Neural crest cell (in vitro differentiated cells): ENCODE measurements around a stretch of chr2.

GRCh38 chr2:27665004-27665391 lies 1.3 kb downstream of the SLC4A1AP start:
- PRO-cap, result no peak

DNA sequence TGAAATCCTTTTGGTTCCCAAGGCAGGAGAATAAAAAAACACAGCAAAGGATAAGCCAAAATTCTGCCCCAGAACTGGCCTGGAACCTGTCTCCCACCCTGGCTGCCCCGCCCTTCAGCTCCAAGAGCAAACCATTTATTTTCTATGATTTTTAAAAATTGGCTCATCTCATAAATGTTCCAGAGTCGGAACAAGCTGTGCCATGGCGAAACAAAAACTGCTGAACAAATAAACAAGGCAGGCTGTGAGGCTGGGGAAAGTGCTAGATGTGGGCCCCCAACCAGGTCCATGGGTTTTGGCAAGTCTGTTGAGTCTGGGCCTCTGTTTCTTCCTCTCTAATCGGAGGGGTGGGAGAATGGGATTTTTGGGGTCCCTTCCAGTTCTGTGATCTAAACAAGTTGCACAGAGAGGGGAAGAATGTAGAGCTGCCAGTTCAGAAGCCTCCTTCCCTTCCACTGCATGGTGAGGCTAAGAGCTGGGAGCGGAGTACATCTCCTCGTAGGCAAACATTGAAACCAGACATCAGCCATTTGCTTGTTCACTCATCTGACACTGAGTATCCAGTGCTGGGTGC lies 44.3 kb downstream of the SLC4A1AP start:
- PRO-cap, result no peak

DNA sequence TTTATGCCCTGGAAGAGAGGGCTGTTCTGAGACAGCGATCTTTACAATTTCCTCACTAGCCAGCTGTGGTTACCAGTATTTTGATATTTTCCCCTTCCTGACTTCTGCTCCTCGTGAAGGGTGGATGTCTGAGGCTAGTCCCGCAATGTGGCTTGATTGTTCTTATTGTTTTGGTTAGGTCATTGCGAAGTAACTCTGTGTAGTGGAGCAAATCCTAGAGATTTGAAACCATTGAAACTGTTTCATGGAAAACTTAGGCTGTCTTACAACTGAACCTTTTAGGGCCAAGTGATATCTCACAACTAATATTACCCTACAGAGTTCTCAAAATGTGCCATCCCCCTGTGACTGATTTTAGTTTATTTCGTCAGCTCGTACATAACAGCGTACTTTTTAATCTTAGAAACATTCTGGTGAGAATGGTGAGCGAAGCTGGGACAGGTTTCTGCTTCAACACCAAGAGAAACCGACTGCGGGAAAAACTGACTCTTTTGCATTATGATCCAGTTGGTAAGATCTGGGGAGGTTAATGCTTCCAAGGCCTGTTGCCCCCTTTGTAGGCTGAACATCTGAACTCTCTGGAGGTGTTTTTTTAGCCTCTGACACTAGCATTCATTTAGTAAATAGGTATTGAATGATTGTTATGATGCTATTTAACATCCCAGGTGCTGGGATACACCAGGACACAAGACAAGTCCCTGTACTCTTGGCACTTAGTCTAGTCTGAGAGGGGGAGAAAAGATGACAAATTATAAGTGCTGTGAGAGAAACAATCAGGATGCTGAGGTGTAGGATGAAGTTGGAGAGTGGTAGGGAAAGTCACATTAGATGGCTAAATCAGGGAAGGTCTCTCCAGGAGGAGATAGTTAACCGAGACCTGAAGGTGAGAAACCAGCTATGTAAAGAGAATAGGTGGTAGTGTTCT lies 2.8 kb downstream of the MRPL33 start:
- PRO-cap, result no peak

DNA sequence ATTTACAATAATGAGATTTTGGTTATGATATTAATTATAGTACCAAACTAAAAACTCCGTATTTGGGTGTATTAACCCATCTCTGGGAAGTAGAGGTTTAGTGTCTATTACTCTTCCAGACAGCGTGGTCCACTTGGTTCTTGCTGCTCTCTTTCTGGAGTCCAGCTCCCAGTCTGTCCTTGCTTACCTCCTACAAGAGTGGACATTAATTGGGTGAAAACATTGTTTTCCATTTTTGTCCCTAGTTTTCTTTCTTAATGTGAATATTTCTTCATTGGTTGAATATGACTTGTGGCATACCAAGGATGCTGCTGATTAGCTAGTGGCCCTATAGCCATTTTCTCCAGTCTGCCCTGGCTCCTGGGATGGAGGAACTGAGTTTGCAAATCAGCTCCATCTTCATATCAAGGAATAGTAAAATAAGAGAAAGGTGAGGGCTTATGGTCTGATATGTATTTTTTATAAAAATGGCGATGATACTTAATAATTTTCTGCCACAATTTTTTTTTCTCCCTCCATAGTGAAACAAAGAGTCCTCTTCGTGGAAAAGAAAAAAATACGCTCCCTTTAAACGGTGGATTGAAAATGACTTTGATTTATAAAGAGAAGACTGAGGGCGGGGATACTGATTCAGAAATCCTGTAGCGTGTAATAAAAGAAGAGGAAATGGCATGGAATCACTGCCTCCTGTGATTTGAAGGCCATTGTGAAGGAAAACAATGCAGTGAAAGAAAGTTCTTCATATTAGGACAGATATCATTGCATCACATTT lies 7.6 kb downstream of the MRPL33 start:
- PRO-cap, result no peak

- PRO-cap, result no peak
Observed at GRCh38 chr2:27802356-27802986, 31.0 kb downstream of the MRPL33 start.

- PRO-cap, result no peak
Observed at GRCh38 chr2:27946199-27946871, 55.8 kb downstream of the BABAM2 start.

DNA sequence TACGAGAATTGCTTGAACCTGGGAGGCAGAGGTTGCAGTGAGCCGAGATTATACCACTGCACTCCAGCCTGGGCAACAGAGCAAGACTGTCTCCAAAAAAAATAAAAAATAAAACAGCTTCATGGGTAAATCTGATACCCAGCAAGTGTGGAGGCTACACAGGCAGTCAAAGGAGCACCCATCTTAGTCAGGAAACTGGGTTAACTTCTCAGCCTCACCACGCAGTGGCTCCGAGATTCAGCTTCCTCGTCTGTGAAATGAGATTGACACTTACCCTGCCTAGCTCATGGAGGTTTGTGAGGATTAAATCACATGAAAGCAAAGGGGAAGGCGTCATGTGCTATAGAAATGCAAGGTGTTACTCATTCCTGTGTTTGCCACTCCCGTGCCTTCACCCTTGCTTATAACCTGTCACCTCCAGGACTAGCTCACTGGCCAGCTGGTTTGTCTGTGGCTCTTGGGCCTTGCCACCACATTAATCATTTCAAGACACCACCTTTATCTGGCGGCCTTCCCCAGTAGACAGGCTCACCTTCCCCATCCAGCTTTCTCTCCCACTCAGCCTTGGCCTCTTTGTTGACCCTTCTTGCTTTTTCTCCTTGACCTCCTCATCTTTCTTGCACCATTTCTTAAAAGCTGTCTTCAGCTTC lies 118.9 kb upstream of the FOSL2 start:
- PRO-cap, result no peak

DNA sequence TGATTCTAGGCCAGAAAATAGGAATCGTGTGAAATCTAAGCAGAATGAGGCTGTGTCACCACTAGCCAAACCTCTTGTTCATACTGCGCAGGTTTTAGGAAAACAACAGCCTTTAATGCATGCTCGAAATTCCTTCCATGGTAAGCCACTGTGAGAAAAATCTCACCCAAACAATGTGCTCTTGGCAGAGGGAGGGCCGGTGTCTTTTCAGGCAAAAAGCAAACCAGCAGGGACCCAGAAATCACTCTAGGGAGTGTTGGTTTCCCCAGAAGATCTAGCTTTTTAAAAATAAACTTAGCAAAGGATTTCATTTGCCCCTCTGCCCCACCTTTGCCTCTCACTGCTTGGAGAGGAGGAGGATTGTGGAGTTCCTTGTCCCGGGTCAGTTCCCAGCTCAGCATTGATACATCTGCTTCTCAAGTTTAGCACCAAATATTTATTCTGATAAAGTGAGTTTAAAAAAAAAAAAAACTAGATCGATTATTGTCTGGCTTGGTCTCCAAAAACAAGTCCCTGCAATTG lies 71.1 kb upstream of the FOSL2 start:
- PRO-cap, result no peak

GRCh38 chr2:28338137-28338697 lies 54.4 kb upstream of the FOSL2 start:
- PRO-cap, result no peak

DNA sequence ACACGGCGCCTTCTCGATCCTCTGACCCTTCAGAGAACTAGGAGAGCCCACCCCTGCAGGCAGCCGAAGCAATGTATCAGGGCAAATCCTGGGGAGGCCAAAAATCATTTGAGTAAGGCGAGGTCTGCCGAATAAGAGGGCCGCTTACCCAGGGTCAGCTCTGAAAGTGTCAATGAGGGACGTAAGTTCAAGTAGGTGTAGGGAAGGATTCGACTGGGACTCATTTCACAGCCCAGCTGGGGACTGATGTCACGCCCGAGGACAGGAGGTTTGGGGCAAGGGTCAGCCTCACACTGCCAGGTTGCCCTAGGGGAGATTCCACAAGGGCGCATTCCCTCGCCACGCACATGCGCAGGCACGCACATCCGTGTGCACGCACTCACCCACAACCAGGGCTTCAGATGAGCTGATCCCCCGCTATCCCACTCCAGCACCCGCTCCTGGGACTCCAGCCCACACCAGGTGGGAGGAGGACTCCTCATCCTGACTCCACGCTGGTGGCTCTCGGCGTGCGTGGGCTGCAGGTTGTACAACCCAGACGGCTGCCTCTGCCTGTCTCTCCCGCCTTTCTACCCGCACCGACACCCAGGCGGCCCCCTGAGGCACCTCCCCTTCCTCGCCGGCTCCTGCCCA lies 48.0 kb upstream of the FOSL2 start:
- PRO-cap, result no peak

DNA sequence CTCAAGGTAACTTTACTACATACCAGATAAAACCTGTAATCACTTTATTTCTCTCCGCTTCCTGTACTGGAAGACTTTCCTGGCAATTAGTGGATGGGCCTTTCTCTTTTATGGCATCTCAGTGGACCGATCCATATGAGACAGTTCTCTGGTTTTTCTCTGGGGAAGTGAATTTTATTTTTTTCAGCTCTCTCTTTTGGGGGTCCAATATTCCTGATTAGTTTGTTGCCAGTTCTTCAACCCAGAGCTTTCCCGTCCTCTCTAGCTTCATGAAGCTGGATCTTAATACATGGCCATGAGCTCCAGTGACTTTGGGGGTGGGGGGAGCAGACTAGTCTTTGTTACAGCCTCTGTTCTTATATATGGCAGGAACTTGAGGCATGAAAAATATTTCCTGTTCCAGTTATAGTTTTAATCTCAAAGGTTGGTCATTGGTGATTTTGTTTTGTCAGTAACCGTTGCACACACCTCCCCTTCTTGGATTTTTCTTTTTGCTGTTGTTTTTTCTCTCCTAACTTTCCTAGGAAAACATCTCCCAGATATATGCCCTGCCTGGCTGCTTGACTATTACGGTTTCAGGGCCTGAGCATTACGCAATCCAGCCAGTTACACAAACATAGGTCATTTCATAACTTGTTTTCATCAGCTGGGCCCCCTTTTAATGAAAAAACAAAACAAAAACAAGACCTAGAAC lies 3.5 kb downstream of the FOSL2 start:
- PRO-cap, result no peak

DNA sequence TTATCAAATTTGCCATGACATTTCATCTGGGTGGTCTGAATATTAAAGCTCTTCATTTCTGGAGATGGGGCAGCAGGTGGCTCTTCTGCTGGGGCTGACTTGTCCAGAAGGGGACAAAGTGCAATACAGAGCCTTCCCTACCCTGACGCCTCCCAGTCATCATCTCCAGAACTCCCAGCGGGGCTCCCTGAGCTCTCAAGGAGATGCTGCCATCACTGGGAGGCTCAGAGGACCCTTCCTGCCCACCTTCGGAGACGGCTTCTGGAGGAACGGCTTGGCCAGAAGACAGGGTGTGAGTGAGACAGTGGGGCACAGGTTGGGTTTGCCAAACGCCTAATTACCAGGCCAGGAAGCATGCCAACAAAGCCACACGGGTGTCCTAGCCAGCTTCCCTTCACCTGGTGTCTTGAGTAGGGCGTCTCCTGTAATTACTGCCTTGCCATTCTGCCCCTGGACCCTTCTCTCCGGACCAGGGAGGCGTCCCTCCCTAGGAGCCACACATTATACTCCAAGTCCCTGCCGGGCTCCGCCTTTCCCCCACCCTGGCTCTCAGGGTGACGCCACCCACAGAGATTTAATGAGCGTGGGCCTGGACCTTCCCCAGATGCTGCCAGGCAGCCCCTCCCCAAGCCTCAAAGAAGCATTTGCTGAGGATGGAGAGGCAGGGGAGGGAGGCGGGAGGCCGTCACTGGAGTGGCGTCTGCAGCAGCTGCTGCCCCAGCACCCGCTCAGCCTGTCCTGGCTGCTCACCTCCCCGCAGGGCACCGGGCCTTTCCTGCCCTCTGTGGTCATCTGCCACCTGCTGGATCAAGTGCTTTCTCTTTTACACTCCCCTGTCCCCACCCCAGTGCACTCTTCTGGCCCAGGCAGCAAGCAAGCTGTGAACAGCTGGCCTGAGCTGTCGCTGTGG lies 20.5 kb downstream of the FOSL2 start:
- PRO-cap, result no peak

GRCh38 chr2:28420369-28420993 lies 27.8 kb downstream of the FOSL2 start:
- PRO-cap, result no peak

DNA sequence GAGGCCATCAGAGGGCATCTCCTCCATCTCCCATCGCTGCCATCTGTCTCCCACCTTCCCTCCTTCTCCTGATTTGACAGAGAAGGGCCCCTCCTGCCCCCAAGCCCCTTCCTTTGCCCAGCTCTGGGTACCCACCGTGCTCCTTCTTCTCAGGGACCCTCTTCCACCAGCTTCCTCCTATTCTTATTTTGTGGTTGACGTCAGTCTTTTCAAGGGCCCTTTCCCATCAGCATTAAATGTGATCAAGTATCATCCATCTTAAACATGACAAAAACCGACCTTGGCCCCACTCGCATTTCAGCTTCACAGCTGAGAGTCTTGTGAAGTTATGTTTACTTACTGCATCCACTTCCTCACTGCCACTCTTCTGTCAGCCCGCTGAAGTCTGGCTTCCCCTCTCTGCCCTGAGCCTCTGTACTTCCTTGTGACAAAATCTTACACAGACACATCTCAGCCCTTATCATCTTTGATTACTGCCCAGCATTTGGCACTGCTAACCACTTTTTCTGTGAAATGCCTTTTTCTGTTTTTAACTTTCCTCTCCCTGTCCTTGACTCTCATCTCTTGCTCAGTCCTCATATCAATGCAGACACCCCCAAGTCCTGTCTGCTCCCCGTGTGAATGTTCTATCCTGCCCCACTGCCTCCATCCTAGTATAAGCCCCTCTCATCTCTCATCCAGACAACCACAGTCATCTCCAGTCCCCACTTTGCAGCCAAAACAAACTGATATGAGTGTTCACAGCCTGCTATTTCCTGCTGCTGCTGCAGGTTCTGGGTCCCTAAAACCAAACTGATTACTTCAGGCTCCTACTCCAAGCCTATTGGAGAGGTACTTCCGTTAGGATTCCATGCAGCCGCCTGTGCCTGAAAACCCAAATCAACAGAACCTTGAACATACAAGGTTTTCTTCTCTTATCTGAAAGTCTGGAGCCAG lies 31.3 kb downstream of the FOSL2 start:
- PRO-cap, result no peak

DNA sequence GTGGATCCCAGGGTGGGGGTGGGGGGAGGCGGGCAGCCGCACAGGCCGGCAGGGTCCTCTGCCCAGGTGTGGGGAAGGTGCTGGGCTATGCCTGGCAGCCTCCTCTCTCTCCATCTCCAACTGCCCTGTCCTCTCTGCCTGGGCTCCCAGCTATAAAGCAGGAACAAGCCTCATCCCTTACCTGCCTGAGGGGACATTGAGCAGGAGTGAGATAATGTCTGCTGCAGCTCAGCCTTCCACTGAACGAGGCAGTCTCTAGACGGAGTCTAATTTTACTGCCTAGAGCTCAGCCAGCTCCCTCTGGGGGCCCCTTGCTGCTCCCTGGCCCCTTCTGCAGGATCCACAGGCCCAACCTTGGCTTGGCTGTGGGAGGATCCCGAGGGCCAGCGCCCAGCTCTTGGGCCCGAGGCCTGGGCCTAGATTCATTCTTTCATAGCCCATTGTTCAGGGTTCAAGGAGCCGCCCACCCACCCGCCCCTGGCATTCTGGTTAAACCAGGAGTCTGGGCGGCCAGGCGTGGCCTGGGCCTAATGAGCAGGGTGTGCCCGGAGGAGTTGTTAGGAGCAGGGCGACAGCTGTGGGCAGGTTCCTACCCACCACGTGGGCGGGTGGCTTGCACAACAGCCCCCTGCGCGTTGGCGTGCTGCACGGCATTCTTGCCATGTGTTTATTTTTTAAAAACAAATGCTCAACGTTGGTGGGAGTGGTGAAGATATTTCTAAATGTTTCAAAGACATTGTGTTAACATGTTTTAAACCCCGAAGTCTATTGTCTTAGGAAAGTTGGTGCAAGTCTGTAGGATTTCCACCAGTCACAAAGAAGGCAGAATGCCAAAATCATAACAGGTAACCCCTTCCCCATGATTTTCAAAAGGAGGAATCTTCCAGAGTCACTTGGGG lies 44.7 kb downstream of the FOSL2 start:
- PRO-cap, result no peak

DNA sequence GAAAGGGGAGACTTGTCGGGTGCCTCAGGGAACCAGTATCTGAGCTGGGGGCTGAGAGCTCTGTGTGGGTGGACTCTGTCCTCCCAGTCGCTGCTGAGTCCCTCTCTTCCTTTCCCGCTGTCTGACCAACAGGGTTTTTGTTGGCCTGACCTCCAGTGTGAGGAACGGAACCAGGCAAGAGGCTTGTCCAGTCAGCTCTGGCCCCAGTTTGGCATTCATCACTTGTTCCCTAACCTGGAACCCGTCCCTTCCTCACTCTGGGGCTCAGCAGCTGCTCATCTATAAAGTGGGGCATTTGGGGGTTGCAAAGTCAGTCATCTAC lies 116.3 kb downstream of the PLB1 start:
- PRO-cap, result no peak

DNA sequence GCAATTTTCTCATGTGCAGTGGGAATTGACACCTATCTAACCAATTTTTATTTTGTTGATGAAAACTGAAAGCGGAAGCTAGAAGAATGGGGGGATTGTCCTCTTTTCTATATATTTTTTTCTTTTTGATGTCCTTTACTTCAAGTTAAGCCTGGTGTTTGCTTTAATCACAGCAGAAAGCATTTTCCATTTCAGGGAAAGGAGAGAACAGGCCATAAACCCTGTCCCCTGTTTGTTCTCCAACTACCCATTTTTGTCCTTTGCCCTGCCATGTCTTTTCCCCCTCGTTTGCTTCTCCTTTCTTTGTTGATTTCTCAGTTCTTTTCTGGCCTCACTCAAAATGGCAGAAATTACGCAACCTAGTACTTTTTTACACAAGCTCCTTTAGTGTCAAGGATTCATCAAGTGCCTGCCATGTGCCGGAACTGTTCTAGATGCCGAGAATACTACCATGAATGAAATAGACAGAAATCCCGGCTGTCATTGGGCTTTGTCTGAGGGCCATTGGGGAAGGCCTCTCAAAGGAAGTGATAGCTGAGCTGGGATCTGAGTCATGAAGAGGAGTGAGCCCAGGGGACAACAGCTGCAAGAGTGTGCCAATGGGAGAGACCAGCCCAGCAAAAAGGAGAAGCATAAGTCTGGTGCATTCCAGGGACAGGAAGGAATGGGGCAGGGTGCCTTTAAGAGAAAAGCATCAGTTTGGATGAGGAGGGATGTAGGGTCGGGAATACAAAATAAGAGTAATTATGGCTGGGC lies 34.4 kb upstream of the PPP1CB start:
- PRO-cap, result no peak

DNA sequence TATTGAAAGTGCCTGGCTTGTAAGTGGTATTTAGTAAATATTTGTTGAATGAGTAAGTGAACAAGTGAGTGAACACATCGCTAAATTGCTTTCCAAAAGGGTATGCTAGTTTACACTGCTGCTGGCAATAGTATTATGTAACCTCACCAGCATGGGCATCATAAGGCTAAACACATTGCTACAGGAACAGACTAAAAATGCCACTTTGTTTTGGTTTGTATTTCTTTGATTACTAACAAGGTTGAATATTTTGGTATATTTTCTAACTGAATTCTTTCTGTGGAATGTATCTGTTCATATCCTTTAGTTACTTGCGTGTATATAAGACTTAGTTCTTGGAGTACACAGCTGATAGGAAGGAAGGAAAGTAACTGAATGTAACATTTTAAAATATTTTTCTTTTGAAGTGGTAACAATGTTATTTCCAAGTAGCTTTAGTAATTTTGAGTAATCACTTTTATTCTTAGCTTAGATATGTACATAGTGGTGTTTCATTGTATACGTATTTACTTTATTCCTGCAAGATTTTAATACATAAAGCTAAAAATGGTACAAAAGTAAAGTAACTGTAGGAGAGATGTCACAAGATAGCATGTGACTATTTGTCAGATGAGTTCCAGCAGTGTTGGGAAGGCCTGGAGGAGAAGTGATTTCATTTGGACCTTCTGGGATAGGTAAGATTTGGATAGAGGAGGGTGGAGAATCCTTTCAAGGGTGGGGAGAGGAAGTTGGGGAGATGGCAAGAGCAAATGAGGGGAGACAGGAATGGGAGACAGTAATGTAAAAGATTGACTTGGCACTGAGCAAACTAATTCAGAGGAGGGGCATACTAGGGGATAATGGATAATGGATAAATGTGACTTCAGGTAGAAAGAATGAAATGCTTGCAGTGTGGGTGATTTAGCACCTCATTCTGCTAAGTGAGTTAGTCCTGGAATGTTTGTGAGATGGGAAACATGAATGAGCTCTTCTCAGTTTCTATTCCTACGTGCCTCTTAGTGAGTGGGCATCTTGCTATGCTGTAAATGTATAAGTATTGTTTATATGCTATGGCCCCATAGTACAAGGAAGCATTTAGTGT lies 10.3 kb downstream of the WDR43 start:
- PRO-cap, result no peak

DNA sequence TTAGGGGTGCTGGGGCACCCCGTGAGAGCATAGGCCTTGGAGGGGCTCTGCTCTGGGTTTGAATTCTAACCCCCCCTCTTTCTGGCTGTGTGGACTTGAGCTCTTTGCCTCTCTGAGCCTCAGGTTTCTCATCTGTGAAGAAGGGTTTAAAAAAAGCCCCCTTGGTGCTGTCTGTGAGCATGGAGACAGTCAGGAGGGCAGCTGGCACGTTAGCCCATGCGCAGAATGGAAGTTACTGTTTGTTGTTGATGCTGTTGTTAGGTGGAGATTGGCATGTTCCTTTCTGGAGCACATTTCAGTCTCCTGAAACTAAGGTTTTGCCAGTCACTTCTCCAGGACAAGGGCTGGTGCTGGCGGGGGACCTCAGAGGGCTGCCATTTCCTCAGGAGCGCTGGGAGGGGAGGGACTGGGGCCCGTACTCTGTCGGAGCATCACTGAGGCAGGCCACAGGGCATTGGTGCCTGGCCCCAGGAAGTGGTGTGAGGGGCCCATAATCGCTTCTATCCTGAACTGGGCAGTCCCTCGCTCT lies 925 bp downstream of the TOGARAM2 start:
- PRO-cap, result no peak

DNA sequence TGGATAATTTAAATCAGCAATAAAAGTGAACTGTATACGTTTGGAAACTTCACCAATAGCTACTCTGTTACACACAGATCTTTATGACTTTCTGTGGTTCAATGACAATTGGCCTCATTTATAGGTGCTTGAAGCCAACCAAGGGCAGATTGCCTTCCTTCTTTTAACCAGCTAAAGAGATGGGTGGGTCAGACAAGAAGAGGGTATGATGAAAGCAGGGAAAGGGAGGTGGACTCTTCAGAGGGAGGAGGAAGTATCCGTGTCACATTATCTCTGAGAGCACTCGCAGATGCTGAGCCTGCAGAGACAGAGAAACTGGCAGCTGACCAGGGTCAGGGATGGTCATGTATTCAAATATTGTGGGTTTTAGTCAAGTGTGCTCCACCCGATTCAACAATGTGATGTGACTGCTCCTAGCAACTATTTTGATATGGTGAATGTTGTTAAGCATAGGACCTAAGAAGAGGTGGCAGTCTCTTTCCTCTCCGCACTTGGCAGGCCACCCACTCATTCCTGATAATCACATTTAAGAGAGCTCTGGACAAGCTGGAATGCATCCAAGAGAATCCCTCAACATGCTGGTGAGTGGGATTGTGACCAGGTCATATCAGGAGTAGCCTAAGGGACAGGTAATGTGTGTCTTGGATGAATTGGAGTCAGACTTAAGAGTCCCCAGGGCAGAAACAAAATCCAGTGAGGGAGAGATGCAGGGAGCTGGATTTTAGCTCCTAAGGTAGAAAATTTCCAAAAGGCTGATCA lies 1.3 kb upstream of the CLIP4 start:
- PRO-cap, result no peak